ENCODE measurements around a stretch of chr6.

GRCh38 chr6:119076989-119077666 is 1.3 kb downstream of the FAM184A start:
- PRO-cap: no peak
- RAMPAGE, long total RNA, 4 experiments: no peak in any of the 4 experiments

- PRO-cap: no peak
- RAMPAGE, long total RNA, 4 experiments: no peak in any of the 4 experiments
Observed at GRCh38 chr6:119250506-119250971, 99.0 kb downstream of the MAN1A1 start.

GRCh38 chr6:119270657-119271594 is 78.6 kb downstream of the MAN1A1 start:
- PRO-cap: no peak
- RAMPAGE, long total RNA, 4 experiments: no peak in any of the 4 experiments

DNA sequence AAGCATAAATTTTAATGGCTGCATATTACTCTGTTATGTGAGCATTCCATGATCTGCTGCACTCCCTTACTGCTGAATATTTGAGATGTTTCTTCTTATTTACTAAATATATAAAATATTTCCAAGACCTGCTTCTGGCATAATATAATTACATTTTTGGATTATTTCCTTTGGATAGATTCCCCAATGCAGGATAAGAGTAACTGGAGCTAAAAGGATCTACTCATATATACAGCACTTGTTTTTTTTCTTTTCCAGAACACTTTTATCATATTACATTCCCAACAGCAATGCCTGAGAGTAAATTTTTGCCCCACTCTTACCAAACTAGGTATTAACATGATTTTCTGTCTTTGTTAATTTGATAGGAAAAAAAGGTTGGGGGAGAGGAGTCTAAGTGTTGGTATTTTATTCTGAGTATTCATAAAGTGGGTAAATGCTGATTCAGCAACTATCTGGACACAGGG is 76.1 kb downstream of the MAN1A1 start:
- PRO-cap: no peak
- RAMPAGE, long total RNA, 4 experiments: no peak in any of the 4 experiments

DNA sequence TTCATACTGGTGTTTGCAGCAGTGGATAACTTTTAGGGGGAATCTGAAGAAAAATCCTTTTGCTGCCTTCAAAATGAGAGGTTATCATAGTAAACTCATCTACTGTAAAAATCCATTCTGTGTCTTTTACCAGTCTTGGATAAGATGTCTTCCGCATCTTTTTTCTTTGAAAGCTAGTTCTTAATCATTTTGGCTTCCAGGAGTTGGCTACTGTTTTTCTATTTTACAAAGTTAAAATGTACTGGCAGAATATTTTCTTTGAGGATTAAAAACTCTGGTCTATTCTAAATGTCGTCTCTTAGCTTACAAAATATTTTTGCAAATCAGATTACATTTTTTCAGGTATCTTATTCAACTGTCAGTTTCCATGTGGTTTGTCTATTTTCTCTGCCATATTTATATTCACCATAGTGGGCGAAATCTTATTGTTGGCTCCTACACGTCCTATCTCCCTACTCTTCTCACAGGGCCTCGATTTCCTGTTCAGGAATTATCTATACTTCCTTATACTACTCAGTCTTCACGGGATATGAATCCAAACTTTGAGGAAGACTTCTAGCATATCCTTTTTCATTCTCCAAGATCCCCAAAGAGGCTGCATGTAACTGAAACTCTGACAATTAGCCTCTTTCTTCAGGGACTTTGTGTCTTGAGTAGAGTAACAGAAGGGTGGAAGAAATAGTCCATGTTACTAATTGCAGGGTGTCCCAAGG is 62.9 kb downstream of the MAN1A1 start:
- PRO-cap: no peak
- RAMPAGE, long total RNA, 4 experiments: no peak in any of the 4 experiments

GRCh38 chr6:119342907-119343928 is 6.3 kb downstream of the MAN1A1 start:
- PRO-cap: no peak
- RAMPAGE, long total RNA, 4 experiments: start-site peak on the minus strand in 1 of 4 experiments, at chr6:119343115-119343187 at its widest, 5 reads per replicate

GRCh38 chr6:119463045-119463420 is 113.5 kb upstream of the MAN1A1 start:
- PRO-cap: no peak
- RAMPAGE, long total RNA, 4 experiments: no peak in any of the 4 experiments

DNA sequence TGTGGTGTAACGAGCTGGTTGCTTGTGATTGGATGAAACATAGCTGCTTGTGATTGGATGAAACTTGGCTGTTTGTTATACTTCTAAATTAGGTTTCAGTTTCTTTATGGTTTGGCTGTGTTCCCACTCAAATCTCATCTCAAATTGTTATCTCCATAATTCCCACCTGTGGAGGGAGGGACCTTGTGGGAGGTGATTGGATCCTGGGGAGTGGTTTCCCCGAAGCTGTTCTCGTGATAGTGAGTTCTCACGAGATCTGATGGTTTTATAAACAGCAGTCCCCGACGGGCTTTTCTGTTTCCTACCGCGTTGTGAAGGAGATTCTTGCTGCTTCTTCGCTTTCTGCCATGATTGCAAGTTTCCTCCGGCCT is 655.9 kb upstream of the MAN1A1 start:
- PRO-cap: no peak
- RAMPAGE, long total RNA, 4 experiments: no peak in any of the 4 experiments

DNA sequence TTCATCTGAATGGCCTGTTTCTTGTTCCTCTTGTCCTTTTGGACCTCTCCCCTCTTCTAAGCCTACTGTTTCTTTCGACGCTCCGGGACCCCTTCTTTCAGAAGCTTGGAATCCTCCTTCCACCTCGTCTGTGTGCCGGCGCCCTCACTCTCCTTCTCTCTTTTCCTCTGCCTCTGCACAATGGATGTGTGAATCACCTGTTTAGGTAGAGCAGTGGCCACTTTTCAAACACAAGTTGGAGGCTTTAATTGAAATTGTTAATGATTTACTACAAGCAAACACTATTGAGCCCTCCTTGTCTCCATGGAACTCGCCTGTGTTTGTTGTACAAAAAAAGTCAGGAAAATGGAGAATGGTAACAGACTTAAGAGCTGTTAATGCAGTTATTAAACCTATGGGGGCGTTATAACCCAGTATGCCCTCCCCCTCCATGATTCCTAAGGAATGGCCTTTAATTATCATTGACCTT is 290.6 kb downstream of the TBC1D32 start:
- PRO-cap: no peak
- RAMPAGE, long total RNA, 4 experiments: no peak in any of the 4 experiments

DNA sequence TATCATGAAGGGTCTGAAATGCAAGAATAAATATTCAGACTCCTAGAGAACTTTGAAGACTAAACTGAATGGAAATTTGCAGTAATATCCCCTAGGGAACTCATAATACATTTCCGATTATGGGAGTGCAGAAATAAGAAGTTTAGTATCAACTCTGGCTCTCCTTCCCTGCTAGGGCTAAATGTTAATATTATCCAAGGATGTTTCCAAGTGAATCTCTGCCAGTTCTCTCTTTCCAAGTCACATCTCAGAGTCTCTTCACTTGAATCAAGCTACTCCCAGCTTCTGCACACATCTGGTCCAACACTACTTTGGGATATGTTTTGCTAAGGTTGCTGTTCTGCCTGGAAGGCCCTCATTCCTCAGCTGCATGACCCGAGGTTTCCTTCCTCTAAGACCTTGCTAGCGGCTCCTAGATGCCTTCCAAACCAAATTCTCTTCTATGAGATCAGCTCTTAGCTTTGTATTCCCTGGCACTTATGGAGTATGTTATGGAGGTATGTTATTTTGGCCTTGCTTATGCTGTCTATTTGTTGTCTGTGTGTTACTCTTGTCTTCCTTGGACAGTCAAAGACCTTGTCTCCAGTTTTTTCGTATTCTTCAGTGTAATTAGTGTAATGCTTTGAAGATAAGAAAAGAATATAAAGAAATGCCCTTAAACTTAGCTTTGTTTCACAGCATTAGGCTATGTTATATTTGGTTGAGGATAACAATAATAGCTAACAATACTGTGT is 331.8 kb downstream of the GJA1 start:
- PRO-cap: no peak
- RAMPAGE, long total RNA, 4 experiments: no peak in any of the 4 experiments

DNA sequence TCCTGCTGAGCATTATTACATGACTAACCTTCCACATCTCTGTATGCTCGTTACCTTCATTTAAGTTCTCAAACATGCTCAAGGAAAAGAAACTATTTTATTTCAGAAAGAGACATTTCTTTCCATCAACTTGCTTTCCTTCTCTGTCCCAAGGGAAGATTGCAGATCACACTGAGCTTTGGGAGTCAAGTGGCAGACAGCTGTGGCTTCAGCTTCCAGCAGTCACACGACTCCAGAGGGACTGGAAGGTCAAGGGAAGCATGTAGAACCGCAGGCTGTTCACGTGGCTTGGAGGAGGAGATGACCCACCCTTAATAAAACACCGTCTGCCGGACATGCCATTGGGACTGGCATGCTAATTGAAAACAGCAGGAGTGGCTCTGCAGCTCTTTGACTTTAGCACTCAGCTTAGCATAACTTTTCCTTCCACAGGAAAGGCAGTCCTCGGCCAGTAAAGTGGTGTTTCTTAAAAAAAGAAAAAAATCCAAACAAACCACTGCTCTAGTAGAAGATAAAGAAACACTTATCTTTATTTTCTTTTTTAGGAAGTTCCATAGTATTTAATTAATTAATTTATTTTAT is 466.8 kb upstream of the HSF2 start:
- PRO-cap: unidirectional peak, minus-strand start at position 228 of the sequence
- RAMPAGE, long total RNA, 4 experiments: no peak in any of the 4 experiments

- PRO-cap: no peak
- RAMPAGE, long total RNA, 4 experiments: no peak in any of the 4 experiments
Observed at GRCh38 chr6:122128149-122128959, 271.1 kb upstream of the HSF2 start.

DNA sequence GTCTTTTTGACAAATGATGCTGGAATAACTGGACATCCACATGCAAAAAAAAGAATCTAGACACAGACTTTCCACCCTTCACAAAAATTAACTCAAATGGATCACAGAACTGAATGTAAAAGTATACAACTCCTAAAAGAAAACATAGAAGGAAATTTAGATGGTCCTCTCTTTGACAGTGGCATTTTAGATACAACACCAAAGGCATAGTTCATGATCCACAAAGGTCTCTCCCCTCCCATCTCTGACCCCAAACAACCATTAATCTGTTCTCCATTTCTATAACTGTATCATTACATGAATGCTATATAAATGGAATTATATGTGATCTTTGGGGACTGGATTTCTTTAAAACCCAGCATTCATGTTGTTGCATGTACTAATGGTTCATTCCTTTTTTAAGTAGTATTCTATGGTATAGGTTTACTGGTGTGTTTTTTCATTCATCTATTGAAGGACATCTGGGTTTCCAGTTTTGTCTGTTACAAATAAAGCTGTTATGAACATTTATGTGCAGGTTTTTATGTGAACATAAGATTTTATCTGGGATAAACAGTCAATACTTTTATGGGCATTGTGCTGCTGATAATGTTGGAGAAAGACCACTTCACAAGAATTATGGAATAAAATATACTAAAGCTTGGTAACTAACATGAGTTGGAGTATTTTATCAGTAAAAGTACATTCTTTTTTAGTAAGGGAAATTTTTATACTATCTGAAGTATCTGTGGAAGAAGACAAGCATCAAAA is 29.1 kb downstream of the SERINC1 start:
- PRO-cap: no peak
- RAMPAGE, long total RNA, 4 experiments: no peak in any of the 4 experiments

DNA sequence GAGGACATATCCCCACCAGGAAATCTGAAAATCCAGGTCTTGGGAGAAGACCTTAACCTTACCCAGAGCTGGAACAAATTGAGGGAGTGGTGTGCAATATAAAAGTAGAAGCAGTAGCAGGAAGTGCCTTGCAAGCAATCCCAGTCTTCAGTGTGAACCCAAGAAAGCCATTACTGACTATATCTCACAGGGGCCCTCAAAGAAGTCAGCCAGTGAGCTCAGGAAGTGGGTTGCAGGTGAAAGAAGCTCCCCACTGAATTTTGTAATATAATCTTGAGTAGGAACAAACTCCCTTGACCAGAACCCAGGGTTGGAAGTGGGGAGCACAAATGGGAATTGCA is 41.8 kb upstream of the PKIB start:
- PRO-cap: bidirectional peak, plus-strand start at position 150 of the sequence, minus-strand start at position 154 of the sequence
- RAMPAGE, long total RNA, 4 experiments: no peak in any of the 4 experiments

DNA sequence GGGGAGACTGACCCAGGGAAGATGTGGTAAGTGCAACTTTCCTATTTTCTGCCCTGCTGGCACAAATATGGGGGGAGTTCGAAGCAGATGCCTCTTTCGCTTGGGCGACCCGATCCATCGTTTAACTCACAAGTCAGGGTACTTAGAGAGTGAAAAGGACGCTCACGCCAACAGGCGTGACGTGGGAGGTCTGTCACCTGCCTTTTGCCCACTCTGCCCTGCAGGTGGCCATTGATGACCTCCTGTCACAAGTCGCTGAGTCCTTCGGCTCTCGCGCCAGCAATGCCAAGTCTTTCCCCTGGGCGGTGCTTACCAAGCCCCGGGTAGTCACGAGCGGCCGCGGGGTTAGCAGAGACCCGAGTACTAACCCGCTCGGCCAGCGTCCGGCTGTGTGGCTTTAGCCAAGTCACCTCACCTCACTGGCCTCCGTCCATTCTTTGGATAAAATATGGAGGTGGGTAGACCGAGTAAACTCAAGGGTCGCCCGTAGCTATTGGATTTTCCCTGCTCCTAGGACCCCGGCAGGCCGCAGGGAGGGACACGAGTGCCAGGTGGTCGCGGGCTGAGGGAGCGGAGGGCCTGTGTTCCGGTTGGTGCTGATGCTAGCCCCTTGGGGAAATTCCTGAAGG is 519 bp downstream of the PKIB start:
- PRO-cap: bidirectional peak, plus-strand start at position 315 of the sequence, minus-strand start at position 284 of the sequence
- RAMPAGE, long total RNA, 4 experiments: no peak in any of the 4 experiments

DNA sequence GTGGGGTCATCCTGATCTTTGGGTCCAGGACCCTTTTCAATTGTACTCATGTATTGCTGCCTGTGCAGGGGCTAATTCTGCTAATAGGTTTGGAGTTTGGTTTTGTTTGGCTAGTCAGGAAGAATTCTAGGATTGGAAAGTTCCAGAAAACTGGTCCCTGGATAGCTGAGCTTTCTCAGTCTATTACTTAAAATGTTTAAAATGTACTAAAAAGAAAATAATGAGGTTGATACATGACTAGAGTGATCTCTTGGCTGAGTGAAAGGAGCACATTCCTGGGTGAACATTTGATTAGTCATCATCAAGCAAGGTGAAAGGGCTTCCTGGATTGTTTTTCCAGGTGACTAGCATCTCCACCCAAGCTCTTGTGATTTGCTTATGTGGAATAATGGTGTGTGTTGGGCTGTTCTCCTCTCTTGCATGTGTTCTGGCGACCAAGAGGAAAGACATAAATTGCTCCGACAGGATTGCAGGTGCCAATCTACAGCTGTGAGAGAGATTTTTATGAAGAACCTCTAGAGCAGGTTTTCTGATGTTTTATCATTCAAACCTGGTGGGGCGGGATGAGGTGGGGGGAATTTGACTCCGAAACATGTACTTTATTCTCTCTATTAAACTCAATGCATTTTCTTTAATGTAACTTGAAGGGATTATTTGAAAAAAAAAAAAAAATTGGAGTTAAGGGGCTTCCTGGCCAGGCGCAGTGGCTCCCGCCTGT is 42.9 kb downstream of the PKIB start:
- PRO-cap: bidirectional peak, plus-strand start at position 430 of the sequence, minus-strand start at position 267 of the sequence
- RAMPAGE, long total RNA, 4 experiments: no peak in any of the 4 experiments

GRCh38 chr6:122671219-122671517 is 61.0 kb downstream of the PKIB start:
- PRO-cap: unidirectional peak, minus-strand start at chr6:122671459
- RAMPAGE, long total RNA, 4 experiments: no peak in any of the 4 experiments

GRCh38 chr6:122790762-122791465 is 1.9 kb downstream of the SMPDL3A start:
- PRO-cap: bidirectional peak, plus-strand start at chr6:122791085, minus-strand start at chr6:122790882
- RAMPAGE, long total RNA, 4 experiments: no peak in any of the 4 experiments

DNA sequence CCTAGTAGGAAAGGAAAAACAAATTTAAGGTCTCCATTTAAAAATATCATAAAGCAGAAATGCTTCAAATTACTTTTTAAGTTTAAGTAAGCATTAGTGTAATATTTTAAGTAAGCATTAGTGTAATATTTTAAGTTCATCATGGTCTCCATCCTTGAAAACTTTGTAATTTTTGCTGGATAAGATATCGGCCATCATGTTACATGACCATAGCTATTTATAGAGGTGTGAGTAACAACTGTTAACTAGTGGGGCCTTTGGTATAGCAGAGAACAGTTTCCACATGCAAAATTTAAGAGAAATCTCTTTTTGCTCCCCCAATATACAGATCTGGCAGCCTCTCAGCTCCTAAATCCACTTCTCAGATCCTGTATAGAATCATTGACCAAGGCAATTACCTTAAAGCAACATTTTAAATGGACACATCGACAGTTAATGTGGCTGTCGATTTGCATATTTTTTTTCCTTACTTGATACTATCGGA is 453 bp downstream of the TRDN start:
- PRO-cap: no peak
- RAMPAGE, long total RNA, 4 experiments: no peak in any of the 4 experiments

- PRO-cap: no peak
- RAMPAGE, long total RNA, 4 experiments: no peak in any of the 4 experiments
Observed at GRCh38 chr6:125044907-125045581, 82.8 kb downstream of the RNF217 start.